Transverse colon (tissue), 4 donors: ENCODE data around the genes SHMT1, SLC5A10 and MFAP4.

DNA sequence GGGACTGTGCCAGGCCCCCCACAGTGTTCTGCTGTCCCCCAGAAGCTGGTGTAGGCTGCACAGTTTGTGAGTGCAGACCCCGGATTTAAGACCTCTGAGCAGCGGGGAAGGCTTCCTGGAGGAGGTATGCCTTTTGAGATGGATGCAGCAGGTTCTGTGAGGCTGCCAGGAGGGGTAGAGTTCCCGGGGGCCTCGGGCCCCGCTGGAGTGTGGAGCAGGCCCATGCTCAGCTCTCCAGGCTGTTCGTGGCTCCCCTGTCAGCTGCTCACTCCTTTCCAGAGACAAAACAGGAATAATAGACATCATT lies 238 bp upstream of the MYO15A start:
- PRO-cap, result no peak
- RAMPAGE, long total RNA, 4 experiments, result no peak in any of the 4 experiments

DNA sequence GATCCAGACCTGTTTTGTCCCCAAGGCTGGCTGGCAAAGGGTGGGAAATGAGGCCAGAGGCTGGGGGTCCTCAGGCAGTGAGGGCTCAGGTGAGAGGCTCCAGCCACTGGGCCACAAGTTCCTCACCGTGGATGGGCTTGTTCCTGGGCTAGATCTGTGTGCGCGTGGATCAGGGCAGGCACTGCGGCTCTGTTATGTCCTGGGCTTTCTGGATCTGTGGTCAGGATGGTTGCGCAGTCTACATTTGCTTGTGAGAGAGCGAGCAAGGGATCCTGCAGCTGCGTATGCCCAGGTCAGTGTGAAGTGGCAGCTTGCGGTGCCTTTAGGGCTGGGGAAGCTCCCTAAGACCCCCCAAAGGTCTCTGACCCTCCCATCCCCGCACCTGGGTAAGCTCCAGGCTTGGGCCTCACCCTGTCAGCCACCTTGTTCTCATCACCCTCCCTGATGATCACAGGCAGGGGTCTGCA lies 705 bp downstream of the MYO15A start:
- PRO-cap, result no peak
- RAMPAGE, long total RNA, 4 experiments, result no peak in any of the 4 experiments

GRCh38 chr17:18157972-18158722 lies 25.5 kb upstream of the ALKBH5 start:
- PRO-cap, result bidirectional peak, plus-strand start at chr17:18158349, minus-strand start at chr17:18158197
- RAMPAGE, long total RNA, 4 experiments, result no peak in any of the 4 experiments

DNA sequence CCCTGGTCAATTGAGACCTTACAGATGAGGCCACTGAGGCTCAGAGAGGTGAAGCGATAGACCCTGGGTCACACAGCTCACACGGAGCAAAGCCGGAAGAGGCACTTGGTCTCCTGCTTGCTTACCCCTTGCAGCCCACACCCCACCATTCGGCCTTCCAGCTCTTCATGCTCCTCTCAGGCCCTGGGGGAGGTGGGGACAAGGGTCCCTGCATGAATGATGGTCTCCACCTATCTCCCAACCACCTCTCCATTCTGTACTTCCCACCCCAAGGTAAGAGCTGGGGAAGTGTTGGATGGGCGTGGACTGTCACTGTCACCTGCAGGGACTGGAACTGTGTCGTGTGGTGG lies 5.2 kb upstream of the ALKBH5 start:
- PRO-cap, result no peak
- RAMPAGE, long total RNA, 4 experiments, result no peak in any of the 4 experiments

GRCh38 chr17:18207632-18207996 lies 17.8 kb upstream of the LLGL1 start:
- PRO-cap, result no peak
- RAMPAGE, long total RNA, 4 experiments, result start-site peak on the plus strand in 1 of 4 experiments, at chr17:18207445-18207925 at its widest, 9 reads per replicate

DNA sequence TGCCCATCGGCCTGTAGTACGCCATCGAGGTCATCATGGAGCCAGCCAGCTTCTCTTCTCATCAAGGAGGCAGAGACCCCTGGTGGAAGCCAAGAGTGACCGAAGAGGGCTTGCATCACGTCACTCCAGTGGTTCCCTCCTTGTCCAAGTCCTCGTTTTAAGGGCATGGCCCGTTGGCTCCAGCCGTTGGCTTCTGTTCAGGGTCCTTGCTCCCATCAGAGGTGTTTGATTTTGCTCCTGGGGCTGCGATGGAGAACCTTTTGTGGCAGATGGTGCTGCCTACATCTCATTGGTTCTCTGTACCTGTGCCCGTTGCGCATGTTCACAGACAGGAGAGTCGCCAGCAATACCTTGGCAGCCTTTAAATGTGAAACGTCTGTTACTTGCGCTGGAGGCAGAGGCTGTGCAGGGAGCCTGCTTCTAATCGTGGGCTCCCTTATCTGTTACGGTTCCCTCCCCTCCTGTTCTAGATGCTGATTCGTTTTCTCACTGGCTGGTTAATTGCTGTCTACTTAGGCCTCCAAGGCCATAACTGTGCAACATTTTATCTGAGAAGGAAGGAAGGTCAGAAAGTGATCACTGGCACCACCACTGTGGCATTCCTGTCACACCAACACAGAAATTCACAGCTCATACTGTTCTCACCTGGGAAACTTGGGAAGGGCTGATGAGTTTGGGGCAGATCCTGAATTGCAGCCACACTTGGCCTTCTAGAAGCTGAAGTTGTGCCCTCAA lies 9.6 kb downstream of the SMCR8 start:
- PRO-cap, result no peak
- RAMPAGE, long total RNA, 4 experiments, result start-site peak on the plus strand in 1 of 4 experiments, centred at positions 63 to 418 of the sequence, 5 to 6 reads per replicate

GRCh38 chr17:18363095-18363933 lies at the start of gene SHMT1:
Gene SHMT1 (minus strand): TSS chr17:18363550.
- PRO-cap, result bidirectional peak, plus-strand start at chr17:18363714, minus-strand start at chr17:18363495
- RAMPAGE, long total RNA, 4 experiments, result start-site peak on the minus strand in 2 of 4 experiments, at chr17:18363385-18363538 at its widest, 70 to 267 reads per replicate

GRCh38 chr17:18951908-18952439 lies at the start of gene SLC5A10:
Gene SLC5A10 (plus strand): TSS chr17:18952165.
- PRO-cap, result no peak
- RAMPAGE, long total RNA, 4 experiments, result no peak in any of the 4 experiments

DNA sequence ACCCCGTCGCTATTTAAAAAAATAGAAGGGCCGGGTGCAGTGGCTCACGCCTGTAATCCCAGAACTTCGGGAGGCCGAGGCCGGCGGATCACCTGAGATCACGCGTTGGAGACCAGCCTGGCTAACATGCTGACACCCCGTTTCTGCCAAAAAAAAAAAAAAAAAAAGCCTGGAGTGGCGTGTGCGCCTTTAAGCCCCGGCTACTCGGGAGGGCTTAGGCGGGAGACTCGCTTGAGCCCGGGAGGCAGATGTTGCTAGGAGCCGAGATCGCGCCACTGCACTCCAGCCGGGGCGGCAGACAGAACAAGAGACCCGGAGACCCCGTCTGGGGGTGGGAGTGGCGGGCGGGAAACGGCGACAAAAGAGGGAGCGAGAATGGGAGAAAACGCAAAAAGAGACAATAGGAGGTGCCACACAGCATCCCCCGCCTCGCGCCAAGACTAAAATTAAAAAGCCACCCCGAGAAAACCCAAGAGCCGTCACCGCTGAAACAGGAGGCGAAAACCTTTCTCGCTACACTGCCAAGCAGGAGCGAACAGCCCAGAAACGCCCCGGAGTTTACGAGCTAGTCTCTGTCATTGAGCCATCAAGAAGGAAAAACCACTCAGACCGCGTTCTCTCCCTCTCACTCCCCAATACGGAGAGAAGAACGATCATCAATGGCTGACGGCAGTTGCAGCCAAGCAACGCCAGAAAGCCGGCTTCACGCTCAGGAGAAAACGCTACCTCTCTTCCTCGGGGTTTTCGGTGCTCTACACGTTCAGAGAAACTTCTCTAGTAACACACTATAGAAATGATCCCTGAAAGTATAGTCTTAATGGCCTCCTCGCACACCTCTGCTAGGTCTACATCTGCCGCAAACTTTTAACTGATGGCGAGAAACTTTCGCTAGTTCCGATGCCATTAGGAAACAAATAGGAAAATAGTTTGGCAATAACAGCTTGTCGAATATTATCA lies 16.8 kb upstream of the GRAP start:
- PRO-cap, result unidirectional peak, minus-strand start at position 307 of the sequence
- RAMPAGE, long total RNA, 4 experiments, result no peak in any of the 4 experiments

DNA sequence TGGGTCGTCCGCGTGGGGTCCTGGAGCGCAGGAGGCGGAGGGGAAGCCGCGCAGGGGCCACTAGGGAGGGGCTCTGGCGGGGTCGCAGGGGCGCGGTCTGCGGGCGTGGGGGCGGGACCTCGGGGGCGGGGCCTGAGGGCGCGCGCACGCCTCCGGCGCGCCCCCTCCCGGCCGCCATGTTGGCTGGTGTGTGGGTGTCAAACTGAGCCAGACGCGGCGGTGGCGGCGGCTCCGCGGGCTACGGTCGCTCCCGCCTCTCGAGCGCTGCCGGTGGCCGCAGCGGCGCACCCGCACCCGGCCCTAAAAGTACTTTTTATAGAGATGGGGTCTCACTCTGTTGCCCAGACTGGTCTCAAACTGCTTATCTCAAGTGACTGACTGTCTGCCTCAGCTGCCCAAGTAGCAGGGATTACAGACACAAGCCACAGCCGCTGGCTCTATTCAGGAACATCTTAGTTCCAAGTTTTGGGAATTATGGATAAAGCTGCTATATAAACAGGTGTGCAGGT lies 16.3 kb upstream of the GRAPL start:
- PRO-cap, result no peak
- RAMPAGE, long total RNA, 4 experiments, result no peak in any of the 4 experiments

- PRO-cap, result no peak
- RAMPAGE, long total RNA, 4 experiments, result no peak in any of the 4 experiments
Observed at GRCh38 chr17:19248079-19248478, 10.9 kb downstream of the EPN2 start.

- PRO-cap, result no peak
- RAMPAGE, long total RNA, 4 experiments, result start-site peak on the plus strand in 1 of 4 experiments, at chr17:19264769-19264810 at its widest, 10 reads per replicate
Observed at GRCh38 chr17:19264577-19265040, 27.4 kb downstream of the EPN2 start.

DNA sequence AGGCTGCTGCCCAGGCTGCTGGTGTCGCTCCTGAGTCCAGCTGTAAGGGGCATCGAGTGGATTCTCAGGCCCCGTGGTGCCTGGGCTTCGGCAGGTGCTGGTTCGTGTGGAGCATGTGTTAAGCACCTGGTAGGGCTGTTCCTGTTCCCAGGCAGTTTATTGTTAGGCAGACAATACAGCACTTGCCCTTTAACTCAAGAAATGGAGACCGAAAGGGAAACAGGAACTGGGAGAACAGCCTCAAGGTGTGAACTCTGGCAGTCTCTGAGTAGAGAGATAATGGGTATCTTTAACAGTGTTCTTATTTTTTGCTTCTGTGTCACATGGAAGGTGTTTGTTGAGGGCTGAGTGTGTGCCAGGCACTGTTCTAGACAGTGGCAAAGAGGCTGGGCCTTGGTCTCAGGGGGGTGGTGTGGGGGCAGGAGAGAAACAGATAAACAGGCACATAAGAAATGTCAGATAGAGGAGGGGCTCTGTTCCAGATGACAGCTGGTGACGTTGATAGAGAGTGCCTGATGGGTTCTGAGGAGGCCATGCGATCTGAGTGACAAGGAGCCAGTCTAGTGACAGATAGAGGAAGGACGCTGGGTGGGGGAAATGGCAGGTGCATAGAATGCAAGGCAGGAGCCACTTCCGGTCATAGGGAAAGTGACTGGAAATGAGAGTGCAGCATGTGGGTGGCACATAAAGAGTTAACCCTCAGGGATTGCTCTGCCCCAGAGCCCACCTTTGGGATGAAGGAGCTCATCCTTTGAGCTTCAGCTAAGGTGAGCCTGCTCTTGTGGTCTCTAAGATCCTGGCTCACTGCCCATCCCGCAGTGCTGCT lies 33.8 kb downstream of the EPN2 start:
- PRO-cap, result no peak
- RAMPAGE, long total RNA, 4 experiments, result start-site peak on the plus strand in 1 of 4 experiments, centred at position 388 of the sequence, 7 reads per replicate

GRCh38 chr17:19305930-19306991 lies 56.3 kb downstream of the B9D1 start:
- PRO-cap, result bidirectional peak, plus-strand start at chr17:19306655, minus-strand start at chr17:19306370
- RAMPAGE, long total RNA, 4 experiments, result no peak in any of the 4 experiments

GRCh38 chr17:19346599-19347284 lies 15.8 kb downstream of the B9D1 start:
- PRO-cap, result no peak
- RAMPAGE, long total RNA, 4 experiments, result no peak in any of the 4 experiments

GRCh38 chr17:19370366-19371153 lies 7.7 kb upstream of the MAPK7 start:
- PRO-cap, result no peak
- RAMPAGE, long total RNA, 4 experiments, result no peak in any of the 4 experiments

DNA sequence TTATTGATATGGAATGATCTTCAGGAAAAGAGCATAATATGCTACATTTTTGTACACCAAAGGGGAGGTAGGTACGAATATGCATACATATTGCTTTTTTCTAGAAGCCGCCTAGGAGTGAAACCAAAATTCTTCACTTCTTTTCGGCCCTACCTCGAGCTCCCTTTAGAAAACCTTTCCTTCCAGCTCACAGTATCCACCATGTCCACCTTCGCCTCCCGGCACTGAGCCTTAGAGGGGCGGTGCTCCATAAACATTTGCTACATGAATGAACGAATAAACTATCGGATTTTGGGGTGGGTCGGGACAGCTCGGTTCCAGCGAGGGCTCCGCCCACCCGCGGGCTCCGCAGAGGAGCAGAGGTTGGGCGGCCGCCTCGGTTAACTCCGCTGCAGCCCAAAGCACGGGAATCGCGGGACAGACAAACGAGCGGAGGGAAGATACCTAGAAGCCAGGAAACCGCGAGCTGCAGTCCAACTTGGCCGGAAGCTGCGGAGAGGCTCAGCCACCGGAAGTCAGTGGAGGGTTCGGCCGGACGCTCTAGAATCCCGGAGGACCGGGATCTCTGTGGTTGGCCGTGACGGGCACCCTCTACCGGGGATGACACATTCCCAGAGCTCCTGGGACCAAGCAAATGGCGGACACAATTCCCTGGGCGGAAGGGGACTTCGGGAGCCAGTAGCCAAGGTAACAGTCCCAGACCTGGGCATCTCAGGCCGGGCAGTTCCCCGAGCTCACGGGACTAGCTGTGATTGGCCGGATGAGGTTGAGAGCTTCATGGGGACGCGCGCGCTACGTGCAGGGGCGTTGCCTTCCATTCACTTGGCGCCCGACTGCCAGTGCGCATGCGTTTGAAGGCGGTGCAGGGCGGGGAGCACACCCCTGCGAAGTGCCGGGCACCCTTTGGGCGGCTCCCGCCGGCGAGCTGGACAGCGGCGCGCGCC lies 611 bp upstream of the MAPK7 start:
- PRO-cap, result bidirectional peak, plus-strand start at position 351 of the sequence, minus-strand start at position 226 of the sequence; bidirectional peak, plus-strand start at position 614 of the sequence, minus-strand start at position 423 of the sequence; bidirectional peak, plus-strand start outside the sequence, minus-strand start at position 744 of the sequence
- RAMPAGE, long total RNA, 4 experiments, result start-site peak on the plus strand in 2 of 4 experiments, centred at positions 320 to 368 of the sequence, 20 to 37 reads per replicate; start-site peak on the minus strand in 1 of 4 experiments, centred at position 483 of the sequence, 28 reads per replicate

GRCh38 chr17:19387059-19387987 lies at the start of gene MFAP4:
Gene MFAP4 (minus strand): TSS chr17:19387190.
- PRO-cap, result bidirectional peak, plus-strand start at chr17:19387369, minus-strand start at chr17:19387188
- RAMPAGE, long total RNA, 4 experiments, result start-site peak on the minus strand in 4 of 4 experiments, at chr17:19387153-19387201 at its widest, 23 to 415 reads per replicate

DNA sequence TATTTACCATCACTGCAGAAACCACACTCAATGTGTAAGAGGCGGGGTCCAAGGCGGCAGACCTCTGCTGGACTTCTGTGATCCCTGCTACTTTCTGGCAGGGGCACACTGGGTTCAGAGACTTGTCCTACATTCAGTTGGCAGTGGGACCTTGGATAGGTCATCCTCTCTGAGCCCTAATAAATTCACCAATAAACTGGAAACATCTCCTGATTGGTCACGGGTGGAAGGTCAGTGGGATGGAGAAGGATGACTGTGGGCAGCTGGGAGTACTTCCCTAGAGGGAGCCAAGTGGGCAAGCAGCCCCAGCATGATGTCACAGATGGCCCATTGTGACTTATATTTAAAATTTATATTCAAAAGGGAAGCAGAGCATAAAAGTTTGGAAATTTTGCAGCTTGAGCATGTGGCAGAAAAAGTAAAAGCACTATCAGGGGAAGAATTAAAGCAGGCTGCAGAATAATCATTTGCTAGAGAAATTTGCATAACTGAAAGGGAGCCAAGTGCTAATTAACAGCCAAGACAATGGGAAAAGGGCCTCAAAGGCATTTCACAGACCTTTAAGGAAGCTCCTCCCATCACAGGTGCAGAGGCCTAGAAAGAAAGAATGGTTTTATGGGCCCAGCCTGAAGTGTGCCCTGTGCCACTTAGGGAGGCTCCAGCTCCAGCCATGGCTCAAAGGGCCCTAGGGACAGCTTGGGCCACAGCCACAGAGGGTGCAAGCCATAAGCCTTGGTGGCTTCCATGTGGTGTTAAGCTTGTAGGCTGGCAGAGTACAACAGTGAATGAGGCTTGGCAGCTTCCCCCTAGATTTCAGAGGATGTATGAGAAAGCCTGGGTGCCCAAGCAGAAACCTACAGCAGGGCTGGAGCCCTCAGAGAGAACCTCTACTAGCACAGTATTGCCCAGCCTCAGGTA lies 49.9 kb downstream of the RNF112 start:
- PRO-cap, result no peak
- RAMPAGE, long total RNA, 4 experiments, result no peak in any of the 4 experiments

DNA sequence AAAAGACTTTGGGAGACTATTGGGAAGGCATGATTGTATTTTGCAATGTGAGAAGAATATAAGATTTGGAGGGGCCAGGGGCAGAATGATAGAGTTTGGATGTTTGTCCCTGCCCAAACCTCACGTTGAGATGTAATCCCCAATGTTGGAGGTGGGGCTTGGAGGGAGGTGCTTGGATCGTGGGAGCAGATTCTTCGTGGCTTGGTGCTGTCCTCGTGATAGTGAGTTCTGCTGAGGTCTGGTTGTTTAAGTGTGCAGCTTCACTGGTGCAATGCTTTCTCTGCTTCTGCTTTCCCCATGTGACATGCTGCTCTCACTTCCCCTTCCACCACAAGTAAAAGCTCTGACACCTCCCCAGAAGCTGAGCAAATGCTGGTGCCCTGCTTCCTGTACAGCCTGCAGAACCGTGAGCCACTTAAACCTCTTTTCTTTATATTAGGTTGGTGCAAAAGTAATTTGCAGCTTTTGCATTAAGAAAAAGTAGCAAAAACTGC lies 52.1 kb downstream of the RNF112 start:
- PRO-cap, result bidirectional peak, plus-strand start at position 364 of the sequence, minus-strand start at position 240 of the sequence
- RAMPAGE, long total RNA, 4 experiments, result no peak in any of the 4 experiments